Peritoneum (tissue), 1 donor: ENCODE results near the gene ZNF215.

- PRO-cap = no peak
Measured at GRCh38 chr11:6746204-6747148, 25.3 kb downstream of the OR2AG2 start.

GRCh38 chr11:6926145-6927199 is at the start of gene ZNF215:
ZNF215 (plus strand) TSS chr11:6926426.
- PRO-cap = no peak

DNA sequence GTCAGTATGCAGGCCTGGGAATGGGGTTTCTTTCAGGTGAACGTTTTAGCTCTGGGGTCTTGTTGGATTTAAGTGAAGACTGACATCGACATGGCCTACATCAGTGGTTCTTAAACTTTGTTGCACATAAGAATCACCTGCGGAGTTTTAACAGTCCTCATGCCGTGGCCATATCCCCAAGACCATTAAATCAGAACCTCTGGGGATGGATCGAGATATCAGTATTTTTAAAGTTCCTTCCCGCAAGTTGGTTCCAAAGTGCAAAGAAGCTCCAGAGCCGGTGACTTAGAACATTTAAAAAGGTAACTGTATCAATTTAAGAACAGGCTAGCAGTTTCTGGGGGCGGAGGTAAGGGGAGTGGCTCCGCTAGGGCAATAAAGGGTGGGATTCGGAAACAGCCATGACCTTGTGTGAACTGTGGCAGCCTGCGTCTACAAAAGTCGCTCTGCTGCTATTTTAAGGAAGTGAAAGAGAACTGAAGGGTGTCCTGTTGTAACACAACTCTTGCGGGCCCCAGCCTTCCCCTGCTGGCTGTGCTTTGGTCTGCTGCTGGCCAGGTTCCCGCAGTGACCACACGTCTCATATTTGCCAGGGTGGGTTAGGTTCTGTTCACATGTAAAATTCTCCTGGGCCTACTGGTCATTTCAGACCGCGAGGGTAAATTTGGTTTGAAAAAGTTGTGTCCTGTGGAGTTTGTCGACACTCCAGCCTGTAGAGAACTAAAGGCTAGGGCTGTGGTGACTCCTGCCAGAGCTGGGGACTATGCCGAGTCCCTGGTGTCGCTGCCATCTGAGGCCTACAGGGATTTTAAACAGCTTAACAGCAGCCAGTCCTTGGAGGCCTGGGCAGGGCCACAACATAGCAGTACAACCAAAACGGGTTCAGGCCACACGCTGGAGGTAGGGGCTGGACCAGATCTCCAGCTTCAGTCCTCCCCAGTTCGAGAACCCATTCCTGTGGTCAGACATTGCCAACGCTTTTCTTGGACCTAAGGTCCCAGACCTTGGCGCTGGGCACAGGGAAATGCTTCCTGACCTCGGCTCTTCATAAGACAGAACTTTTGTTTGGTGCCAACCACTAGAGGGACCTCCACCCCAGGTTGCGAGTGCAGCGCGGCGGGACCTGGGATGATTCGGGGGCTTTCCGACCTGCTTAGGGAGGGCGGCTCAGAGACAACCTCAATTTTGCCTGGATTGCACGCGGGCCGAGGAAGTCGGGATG is 1.2 kb upstream of the PPFIBP2 start:
- PRO-cap = no peak

- PRO-cap = no peak
Measured at GRCh38 chr11:7639390-7640097, 33.8 kb downstream of the CYB5R2 start.

DNA sequence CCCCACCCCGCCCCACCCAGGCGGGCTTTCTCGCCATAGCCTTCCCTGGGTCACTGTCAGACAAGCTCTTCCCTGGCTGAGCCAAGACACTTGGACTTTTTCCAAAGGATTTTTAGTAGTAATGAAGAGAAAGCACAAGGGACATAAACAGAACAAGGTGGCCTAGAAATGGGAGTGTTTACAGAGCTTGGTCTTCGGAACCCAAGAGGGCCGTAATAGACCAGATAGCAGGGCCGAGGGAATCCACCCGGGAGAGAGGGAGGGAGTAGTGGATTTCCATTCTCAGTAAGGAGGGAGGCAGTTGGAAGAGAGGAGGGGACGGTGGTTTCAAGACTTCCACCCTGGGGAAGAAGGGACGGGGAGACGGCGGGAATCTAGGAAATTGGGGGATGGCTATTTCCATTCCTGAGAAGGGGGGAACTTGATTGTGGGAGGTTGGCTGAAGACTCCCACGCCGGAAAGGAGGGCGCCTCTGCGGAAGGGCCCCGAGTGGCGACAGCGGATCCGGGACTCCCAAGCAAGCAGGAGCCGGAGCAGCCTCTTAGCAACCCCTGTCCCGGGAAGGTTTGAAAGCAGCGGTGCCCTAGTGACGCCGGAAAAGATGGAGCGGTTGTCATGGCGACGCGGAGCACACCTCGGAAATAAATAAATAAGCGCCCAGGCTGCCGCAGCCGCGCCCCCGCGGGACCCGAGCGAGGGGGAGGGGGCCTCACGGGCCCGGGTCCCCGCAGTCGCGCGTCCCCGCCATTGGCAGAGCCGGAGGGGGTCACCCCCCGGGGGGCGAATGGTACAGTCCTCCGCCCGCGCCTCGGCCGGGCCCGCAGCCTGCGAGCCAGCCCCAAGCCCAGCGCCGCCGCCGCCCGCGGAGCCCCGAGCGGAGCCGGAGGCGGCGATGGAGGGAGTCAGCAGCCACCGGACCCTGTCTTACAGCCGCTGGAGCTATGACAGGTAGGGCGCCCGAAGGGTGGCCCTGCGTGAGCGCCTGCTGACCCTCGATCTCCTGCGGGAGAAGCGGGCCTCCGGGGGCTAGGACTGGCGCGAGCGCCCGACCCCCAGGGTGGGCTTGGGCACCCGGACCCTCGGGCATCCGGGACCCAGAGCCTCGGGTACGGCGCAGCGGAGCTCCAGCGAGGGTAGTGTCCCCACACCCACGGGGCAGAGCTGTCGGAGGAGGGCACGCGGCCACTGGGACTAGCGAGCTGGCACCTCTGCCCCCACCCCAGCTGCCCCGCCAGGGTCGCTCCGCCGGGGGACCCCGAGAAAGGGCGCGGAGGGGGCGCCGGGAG is 31.7 kb downstream of the EIF3F start:
- PRO-cap = no peak

DNA sequence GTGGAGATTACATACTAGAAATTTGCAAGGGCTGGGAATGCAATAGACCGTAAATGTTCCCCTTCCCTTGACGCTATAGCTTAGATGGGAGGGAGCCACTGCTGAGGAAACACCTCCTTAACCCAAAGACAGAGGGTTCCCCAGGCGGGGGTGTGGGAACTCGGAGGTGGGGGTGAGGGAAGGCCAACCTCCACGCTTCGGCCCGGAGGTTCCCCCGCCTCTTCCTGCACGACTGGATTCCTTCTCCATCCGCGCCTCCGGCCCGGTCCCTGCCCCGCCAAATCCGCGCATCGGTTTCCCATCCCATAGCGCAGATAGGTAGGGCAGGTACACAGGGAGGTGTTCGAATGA is 417 bp upstream of the TUB start:
- PRO-cap = no peak

DNA sequence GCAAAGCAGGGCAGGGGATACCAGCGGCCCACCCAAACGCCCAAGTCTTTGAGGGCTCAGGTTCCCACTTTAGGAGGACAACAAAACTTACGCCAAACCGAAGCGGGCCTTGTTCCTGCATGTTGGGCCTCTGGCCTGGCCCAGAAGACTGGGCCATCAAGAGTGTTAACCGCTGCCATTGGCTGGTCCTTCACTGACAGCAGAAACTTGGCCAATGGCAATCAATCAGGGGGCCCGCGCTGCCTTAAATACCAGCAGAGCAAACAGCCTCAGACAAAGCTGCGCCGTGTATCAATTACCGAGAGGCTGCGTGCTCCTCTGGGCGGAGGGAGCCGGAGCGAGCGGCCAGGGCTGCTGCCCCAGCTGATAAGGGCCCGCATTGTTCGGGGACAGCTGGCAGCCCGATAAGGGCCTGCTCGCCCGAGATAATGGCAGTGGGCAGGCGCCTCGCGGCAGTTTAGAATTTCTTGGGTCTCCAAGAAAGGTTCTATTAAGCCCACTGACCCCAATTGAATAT is 37.4 kb upstream of the RIC3 start:
- PRO-cap = no peak

- PRO-cap = no peak
Measured at GRCh38 chr11:8206669-8207248, 37.9 kb upstream of the RIC3 start.

DNA sequence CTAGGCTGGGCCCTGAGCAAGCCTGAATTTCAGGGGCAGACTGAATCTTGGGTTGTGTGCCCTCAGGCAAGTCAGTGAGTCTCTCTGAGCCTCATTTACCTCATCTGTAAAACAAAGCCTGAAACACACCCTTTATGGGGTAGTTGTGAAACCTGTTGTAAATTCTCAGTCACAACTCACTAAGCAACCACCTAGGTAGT is 36.4 kb downstream of the LMO1 start:
- PRO-cap = no peak

GRCh38 chr11:8315206-8315530 is 51.5 kb upstream of the LMO1 start:
- PRO-cap = no peak

DNA sequence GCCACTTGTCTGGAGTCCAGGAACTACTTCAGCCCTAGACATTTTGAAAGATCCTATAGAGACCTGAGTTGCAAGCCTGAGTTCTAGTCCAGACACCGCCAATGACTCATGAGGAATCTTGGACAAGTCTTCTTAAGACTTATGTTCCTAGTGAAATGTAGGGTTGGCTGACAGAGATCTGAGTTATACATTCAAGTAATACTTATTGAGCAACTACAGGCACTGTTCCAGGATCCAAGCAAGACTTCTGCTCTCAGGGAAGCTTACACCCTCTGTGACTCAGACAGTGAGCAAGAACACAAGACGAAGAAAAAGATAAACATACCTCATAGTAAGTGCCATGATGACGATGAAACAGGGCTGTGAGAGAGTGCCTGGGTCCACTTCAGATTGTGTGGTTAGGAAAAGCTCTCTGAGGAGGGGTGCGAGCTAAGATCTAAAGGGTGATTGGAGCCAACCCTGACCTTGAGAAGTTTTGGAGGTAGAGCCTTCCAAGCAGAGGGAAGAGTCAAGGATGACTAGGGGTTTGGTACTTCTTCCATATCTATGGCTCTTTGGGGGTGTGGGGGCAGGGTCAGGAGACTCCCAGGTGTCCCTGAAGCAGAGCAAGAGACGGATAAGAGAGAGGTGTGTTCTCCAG is 10.3 kb upstream of the STK33 start:
- PRO-cap = no peak

- PRO-cap = no peak
Measured at GRCh38 chr11:8694791-8695300, 12.3 kb downstream of the RPL27A start.

- PRO-cap = unidirectional peak, minus-strand start at chr11:8718425
Measured at GRCh38 chr11:8717338-8718652, 35.2 kb downstream of the RPL27A start.

DNA sequence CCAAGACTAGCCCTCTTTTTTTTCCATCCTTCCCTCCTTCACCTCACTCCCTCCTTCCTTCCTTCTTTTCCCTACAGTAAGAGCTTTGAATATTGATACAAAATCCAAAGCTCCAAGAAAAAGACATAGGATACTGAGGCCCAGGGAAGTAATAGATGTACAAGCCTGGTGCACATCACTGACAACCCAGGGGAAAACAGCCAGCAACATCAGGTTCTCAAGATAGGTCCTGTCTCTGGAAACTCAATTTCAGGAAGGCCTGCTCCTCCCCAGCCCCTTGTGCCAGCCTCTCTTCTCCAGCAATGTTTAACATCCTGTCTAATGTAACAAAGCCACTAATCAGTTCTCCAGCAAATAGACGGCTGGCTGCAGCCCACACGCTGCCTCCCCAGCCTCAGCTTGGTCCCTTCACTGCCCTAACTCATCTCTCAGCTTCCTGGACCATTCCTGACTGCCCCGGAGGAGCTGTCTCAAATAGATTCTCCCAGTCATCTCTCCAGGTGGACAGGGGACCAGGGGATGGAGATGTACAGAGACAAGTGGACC is 37.7 kb downstream of the RPL27A start:
- PRO-cap = no peak

DNA sequence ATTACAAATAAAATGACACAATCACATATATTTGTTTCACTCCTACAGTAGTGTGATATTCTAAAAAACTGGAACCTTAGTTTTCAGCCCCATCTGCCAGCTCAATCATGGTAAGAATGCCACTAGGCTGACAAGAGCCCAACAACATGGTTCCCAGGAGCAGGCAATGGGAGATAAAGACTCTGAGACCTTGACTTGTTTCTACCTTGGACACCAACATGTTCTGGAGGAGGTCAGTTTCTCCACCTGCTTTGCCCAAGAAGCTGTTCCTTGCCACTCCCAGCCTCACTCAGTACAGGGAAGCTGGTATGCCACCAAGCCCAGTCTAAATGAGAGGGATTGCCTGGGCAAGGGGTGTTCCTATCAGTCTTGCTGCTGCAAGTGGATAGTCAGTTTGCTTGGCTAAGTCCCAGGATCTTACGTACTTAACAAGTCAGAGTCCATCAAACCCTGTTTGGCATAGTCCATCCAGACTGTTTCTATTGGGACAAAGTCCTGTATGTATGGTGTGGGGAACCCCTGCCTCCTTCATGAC is 61.4 kb downstream of the DENND2B start:
- PRO-cap = no peak

GRCh38 chr11:8797714-8798346 is 12.6 kb downstream of the DENND2B start:
- PRO-cap = no peak

GRCh38 chr11:8810224-8810563 is 280 bp downstream of the DENND2B start:
- PRO-cap = no peak

DNA sequence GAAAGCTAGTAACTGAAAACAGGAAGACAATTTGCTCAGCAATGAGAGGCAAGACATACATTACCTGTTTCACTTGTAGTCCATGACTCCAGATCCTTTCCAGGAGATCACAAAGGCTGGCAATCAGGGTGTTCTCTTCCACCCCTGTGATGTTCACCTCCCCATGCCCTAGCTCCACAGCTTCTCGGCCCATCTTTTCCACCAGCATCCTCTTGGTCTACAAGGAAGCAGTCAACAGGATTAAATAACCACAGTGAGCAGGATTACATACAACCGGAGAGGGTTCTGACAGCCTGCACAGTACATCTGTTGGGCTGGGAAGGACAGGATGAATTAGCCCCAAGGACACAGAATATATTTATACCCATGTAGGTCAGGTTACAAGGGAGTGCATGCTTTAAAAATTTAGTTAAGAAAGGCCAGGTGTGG is 69.3 kb upstream of the SCUBE2 start:
- PRO-cap = no peak

GRCh38 chr11:9250045-9250613 is 15.0 kb downstream of the DENND5A start:
- PRO-cap = no peak

DNA sequence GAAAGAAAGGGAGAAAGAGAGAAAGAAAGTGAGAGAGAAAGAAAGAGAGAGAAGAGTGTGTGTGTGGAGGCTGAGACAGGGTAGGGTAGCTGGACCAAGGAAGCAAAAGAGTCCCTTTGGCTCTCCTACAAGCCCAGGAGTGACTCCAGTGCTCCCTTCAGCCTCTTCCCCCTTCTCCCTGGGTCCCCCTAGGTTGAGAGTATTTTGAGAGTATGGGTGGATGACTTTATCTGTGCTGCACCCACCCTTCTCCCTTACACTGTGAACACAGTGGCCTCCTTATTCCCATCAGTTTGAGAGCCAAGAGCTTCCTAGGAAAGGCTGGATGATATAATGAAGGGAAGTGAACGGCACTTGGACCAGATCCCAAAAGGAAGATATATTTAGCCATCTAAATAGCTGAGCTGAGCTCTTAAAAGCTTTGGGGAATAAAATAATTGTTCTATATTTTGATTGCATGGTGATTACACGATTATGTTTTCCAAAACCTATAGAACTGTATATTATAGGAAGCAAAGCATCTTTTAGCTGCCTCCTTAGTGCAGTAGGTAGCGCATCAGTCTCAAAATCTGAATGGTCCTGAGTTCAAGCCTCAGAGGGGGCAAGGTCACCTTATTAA is 9.7 kb upstream of the DENND5A start:
- PRO-cap = no peak